Testis (tissue), 5 donors: Measurements from ENCODE around the genes SCNN1A, GPR162 and ENO2.

DNA sequence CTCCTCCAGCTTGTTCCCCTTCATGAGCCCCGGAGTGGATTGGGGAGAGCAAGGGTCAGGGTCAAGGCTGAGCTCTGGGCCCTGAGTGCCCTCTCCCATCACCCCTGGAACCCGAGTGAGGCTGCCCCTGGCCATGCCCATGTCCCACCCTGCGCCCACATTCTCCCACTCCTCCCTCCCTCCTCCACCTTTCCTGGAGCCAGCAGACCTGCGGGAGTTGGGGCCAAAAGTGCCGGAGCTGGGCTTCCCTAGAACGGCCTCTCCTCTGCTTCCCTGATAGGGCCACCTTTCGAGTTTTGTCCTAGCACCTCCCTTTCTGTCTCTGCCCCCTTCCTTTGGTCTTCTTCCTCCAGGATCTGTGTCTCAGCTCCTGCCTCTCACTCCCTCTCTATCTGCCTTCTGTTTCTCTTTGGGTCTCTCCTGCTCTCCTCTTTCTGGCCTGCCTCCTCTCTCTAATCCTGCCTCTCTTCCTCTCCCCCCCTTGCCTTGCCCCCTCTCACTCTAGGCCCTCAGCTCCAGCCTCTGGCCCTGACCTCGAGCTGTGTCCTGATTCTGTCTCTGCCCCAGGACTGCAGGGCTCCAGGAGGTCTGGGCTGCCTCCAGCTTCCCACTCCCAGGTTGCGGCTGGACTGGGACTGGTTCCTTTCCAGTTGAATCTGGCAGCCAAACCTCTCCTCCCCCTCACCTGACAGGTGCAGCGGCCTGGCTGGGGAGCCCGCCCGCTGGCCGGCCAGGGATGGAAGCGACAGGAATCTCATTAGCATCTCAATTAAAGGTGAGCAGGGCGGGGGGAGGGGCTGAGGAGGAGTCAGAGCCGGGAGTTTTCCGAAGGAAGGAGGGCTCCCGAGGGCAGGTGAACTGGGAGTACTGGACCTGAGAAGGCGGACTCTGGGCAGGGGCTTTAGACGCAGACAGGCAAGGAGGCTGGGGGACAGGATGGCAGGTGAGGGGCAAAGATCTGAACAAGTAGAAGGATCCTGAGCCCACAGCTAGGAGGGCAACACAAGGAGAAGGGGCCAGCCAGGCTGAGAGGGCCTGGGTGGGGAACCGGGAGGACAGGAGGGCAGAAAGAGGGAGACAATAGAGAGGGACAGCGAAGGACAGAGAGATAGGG lies at the start of gene SCNN1A:
Gene SCNN1A (minus strand): TSS at position 744 of the 1,114 bp plus-strand sequence.
- PRO-cap, 3 experiments, result no peak in any of the 3 experiments
- RAMPAGE, long total RNA, 2 experiments, result start-site peak on the plus strand in 1 of 2 experiments, centred at position 543 of the sequence, 15 reads per replicate; start-site peak on the minus strand in 2 of 2 experiments, centred at positions 243 to 758 of the sequence, 18 to 98 reads per replicate
- RRBS, result 63% methylated on average over 2 of the region's 22 CpGs

- PRO-cap, 3 experiments, result no peak in any of the 3 experiments
- RAMPAGE, long total RNA, 2 experiments, result no peak in any of the 2 experiments
- RRBS, result no CpG with 5 or more reads among the region's 4 CpGs
These were observed 28.2 kb upstream of the CD27 start for GRCh38 chr12:6416540-6416972.

DNA sequence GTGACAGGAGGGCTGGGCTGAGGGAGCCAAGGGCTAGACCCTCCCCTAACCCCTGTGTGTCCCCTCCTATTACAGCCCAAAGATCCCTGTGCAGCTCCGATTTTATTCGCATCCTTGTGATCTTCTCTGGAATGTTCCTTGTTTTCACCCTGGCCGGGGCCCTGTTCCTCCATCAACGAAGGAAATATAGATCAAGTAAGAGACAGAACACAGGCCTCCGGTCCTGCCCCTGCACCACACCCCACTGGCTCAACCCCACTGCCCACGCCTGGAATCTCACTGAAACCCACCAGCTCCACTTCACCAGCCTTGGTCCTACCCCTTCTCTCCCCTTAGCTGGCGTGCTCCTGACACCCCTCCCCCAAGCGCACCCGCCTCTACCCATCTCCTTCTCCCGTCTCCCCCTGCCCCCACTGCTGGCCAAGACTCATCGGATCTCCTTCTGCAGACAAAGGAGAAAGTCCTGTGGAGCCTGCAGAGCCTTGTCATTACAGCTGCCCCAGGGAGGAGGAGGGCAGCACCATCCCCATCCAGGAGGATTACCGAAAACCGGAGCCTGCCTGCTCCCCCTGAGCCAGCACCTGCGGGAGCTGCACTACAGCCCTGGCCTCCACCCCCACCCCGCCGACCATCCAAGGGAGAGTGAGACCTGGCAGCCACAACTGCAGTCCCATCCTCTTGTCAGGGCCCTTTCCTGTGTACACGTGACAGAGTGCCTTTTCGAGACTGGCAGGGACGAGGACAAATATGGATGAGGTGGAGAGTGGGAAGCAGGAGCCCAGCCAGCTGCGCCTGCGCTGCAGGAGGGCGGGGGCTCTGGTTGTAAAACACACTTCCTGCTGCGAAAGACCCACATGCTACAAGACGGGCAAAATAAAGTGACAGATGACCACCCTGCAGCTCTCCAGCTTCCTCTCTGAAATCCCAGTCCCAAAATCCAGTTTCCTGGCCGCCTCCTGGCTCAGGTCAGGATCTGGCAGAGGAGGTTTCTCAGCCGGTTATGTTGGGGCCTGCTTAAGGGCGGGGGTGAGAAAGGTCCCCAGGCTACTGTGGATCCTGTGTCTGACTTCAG lies 686 bp upstream of the TAPBPL start:
- PRO-cap, 3 experiments, result peak in 3 of 3 experiments; most common plus-strand start position 797 of the sequence (in 1); most common minus-strand start position 683 of the sequence (in 3)
- RAMPAGE, long total RNA, 2 experiments, result start-site peak on the plus strand in 1 of 2 experiments, centred at position 836 of the sequence, 15 reads per replicate; start-site peak on the minus strand in 1 of 2 experiments, centred at position 704 of the sequence, 215 reads per replicate
- RRBS, result no CpG with 5 or more reads among the region's 27 CpGs

- PRO-cap, 3 experiments, result no peak in any of the 3 experiments
- RAMPAGE, long total RNA, 2 experiments, result no peak in any of the 2 experiments
- RRBS, result no CpG with 5 or more reads among the region's 9 CpGs
These were observed 5.9 kb downstream of the VAMP1 start for GRCh38 chr12:6464492-6464986.

DNA sequence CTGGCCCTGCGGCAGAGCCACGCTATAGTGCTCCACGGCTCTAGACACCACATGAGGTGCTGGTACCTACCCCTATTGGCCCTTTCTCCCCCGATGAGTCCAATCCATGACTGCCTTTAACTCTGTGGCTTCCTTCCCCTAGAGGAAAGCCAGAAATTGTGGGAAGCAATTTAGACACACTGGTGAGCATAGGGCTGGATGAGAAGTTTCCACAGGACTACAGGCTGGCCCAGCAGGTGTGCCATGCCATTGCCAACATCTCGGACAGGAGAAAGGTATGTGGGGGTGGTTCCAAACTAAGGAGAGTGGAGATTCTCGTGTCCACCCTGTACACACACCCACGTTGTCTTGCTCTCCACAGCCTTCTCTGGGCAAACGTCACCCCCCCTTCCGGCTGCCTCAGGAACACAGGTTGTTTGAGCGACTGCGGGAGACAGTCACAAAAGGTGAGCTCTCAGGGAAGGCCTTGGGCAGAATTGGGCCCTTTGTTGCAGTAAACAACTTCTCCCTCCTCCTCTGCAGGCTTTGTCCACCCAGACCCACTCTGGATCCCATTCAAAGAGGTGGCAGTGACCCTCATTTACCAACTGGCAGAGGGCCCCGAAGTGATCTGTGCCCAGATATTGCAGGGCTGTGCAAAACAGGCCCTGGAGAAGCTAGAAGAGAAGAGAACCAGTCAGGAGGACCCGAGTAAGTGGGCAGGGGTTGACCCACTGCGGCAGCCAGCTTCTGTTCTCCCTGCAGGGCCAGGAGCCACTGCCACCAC lies 8.2 kb upstream of the GAPDH start:
- PRO-cap, 3 experiments, result no peak in any of the 3 experiments
- RAMPAGE, long total RNA, 2 experiments, result no peak in any of the 2 experiments
- RRBS, result no CpG with 5 or more reads among the region's 14 CpGs

- PRO-cap, 3 experiments, result no peak in any of the 3 experiments
- RAMPAGE, long total RNA, 2 experiments, result no peak in any of the 2 experiments
- RRBS, result no CpG with 5 or more reads among the region's 10 CpGs
These were observed 2.0 kb downstream of the NOP2 start for GRCh38 chr12:6565886-6566686.

DNA sequence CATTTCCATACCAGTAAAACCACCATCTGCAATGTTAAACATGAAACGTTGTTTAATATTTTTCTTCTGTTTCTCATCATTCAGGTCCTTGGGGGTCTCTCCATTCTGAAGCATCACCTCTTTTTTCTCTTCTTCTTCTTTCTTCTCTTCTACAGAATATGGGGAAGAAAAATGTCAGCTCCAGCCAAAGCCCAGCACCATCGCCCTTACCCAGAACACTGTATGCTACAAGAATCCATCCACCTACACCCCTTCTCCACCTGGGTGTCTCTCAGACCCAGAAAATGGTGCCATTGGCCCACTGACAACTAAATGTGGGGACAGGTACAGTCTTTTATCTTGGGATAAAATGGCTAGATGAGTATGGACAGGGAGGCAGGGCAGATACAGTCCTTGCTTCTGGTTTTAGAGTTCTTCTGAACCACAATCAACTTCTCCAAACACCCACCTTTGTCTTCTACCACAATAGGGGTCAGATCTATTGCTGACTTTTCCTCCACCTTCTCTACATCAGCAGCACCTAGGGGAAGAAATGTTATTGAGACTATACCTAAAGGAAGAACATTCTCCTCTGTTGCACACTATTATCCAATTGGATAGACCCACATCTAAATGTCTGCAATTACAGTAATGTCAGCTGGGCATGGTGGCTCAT lies 10.4 kb upstream of the NOP2 start:
- PRO-cap, 3 experiments, result no peak in any of the 3 experiments
- RAMPAGE, long total RNA, 2 experiments, result no peak in any of the 2 experiments
- RRBS, result no CpG with 5 or more reads among the region's 2 CpGs

- PRO-cap, 3 experiments, result peak in 2 of 3 experiments; most common minus-strand start chr12:6618627 (in 2)
- RAMPAGE, long total RNA, 2 experiments, result no peak in any of the 2 experiments
- RRBS, result no CpG with 5 or more reads among the region's 3 CpGs
These were observed 11.4 kb upstream of the CHD4 start for GRCh38 chr12:6618552-6619017.

GRCh38 chr12:6643981-6645011 lies 2.9 kb downstream of the ACRBP start:
- PRO-cap, 3 experiments, result peak in 3 of 3 experiments; most common plus-strand start chr12:6644448 (in 3); most common minus-strand start chr12:6644356 (in 1)
- RAMPAGE, long total RNA, 2 experiments, result no peak in any of the 2 experiments
- RRBS, result no CpG with 5 or more reads among the region's 9 CpGs

- PRO-cap, 3 experiments, result no peak in any of the 3 experiments
- RAMPAGE, long total RNA, 2 experiments, result no peak in any of the 2 experiments
- RRBS, result 2% methylated on average over 15 of the region's 69 CpGs
These were observed 681 bp downstream of the PIANP start for GRCh38 chr12:6699664-6700603.

DNA sequence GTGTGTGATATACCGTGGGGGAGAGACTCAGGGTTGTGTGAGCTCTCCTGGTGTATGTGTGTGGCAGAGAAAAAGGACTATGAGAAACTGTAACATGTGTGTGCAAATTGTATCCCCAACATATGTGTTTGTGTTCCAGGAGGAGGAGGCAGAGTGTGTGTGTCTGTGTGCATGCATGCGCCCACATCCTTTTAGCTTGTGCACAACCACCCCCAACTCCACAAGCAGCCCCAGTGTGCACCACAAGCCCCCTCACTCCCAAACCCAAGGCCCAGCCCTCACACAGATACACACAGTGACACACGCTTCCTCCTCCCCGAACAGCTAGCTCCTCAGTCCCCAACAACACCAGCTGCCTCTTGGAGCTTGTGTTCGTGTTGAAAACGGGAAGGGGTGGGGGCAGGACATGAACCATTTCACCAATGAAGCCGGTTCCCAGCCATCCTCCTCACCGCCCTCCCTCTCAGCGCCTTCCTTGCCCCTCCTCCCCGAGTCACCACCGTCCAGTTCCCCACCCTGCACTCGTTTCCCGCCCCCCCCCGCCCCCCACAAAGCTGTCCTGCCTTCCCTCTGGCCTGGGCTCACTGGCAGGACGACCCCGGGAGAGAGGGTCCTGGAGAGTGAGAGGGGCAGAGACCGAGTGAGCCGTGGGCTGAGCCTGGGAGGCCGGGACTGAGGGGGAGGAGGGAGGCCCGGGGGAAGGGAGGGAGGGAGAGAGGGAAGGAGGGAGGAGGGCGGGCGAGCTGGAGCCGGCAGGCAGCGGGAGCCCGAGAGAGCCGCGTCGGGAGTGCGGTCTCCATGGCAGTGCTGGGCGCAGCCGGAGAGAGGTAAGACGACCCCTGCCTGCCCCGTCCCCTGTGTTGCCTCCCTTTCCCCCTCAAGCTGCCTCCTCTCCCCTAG lies at the start of gene GPR162:
Gene GPR162 (plus strand): TSS at position 748 of the 900 bp plus-strand sequence.
- PRO-cap, 3 experiments, result peak in 3 of 3 experiments; most common plus-strand start position 773 of the sequence (in 3); most common minus-strand start position 354 of the sequence (in 3)
- RAMPAGE, long total RNA, 2 experiments, result no peak in any of the 2 experiments
- RRBS, result 34% methylated on average over 16 of the region's 33 CpGs

DNA sequence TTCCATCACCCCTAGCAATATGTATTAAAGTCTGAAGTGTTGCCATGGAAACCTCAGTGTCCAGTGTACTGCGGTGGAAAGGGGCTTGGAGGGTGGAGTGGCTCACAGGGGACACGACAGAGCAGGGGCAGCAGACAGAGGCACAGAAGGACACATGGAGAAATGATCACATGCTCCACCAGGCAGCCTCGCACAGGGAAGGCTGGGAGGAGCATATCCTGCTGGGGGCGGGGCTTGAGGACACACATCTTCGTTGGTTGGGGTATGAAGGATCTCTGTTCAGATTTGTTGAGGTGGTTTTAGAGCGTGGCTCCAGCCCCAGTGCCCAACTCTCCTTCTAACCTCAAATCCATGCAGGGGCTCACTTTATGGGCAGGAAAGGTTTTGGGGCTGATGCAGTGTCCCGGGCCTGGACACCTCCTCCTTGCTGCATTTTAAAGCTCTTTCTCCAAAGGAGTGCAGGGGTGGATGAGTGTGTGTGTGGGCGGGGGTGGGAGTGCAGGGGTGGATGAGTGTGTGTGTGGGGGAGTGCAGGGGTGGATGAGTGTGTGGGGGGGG lies 757 bp upstream of the P3H3 start:
- PRO-cap, 3 experiments, result peak in 3 of 3 experiments; most common plus-strand start position 282 of the sequence (in 2); most common minus-strand start position 156 of the sequence (in 2)
- RAMPAGE, long total RNA, 2 experiments, result no peak in any of the 2 experiments
- RRBS, result no CpG with 5 or more reads among the region's 8 CpGs

DNA sequence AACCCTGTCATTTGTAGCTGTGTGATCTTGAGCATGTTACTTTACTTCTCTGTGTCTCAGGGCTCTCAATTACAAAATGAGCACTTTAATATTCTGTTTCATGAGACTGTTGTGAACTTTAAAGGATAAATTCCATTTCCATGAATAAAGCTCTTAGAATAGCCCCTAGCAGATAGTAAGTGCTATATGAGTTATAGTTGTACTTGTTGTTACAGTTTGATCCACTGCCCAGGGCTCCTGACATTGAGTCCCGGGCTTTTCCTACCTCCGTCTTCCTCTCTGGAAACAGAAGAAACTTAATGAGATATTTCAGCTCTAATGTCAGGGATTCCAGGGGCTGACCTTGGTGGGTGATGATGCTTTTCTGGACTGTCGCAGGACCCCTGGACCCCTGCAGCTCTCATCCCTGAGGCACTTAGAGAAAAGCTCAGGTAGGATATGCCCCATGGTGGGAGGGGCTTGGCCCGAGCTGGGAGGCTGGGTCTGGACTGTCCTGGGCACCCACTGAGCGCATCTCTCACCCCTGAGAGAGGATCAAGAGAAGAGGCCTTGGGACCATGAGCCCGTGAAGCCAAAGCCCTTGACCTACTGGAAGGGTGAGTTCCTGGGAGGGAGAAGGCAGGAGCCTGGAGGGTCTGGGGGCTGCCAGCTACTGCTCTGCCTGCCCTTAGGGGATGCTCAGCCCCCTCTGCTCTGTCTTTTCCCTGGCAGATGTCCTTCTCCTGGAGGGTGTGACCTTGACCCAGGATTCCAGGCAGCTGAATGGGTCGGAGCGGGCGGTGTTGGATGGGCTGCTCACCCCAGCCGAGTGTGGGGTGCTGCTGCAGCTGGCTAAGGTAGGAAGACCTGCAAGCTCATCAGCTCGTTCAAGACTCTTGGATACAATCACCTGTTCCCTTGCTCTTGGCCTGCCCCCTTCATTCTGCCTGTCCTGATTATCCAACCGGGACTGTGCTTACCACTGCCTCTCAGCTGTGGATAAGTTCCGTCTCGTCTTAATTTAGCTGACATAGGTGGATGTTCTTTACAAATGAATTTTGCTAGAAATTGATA lies 5.3 kb downstream of the P3H3 start:
- PRO-cap, 3 experiments, result no peak in any of the 3 experiments
- RAMPAGE, long total RNA, 2 experiments, result start-site peak on the plus strand in 1 of 2 experiments, centred at position 771 of the sequence, 8 reads per replicate
- RRBS, result no CpG with 5 or more reads among the region's 14 CpGs

DNA sequence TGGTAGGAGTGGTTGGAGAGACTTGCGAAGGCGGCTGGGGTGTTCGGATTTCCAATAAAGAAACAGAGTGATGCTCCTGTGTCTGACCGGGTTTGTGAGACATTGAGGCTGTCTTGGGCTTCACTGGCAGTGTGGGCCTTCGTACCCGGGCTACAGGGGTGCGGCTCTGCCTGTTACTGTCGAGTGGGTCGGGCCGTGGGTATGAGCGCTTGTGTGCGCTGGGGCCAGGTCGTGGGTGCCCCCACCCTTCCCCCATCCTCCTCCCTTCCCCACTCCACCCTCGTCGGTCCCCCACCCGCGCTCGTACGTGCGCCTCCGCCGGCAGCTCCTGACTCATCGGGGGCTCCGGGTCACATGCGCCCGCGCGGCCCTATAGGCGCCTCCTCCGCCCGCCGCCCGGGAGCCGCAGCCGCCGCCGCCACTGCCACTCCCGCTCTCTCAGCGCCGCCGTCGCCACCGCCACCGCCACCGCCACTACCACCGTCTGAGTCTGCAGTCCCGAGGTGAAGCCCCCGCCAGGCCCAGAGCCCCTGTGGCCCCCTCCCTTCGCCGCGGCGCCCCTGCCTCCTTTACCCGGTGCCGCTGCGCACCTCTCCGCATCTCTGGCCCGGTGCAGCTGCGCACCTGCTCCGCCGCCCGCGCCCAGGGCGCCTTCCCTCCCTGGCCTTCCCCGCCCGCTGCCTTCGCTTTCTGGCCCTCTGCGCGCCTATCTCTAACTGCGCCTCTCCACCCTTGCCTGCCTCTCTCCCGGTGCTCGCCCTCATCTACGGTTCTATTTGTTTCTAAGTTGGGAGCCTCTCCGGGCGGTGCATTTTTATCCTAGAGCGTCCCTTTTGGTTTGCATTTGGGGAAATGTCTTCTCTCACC lies at the start of gene ENO2:
Gene ENO2 (plus strand): TSS at position 424 of the 867 bp plus-strand sequence.
- PRO-cap, 3 experiments, result peak in 3 of 3 experiments; most common plus-strand start position 441 of the sequence (in 2); most common minus-strand start position 330 of the sequence (in 3)
- RAMPAGE, long total RNA, 2 experiments, result no peak in any of the 2 experiments
- RRBS, result 2% methylated on average over 13 of the region's 75 CpGs

GRCh38 chr12:6915024-6915654 lies 759 bp downstream of the ENO2 start:
- PRO-cap, 3 experiments, result no peak in any of the 3 experiments
- RAMPAGE, long total RNA, 2 experiments, result no peak in any of the 2 experiments
- RRBS, result no CpG with 5 or more reads among the region's 22 CpGs

GRCh38 chr12:6929368-6929877 lies 1.7 kb downstream of the ATN1 start:
- PRO-cap, 3 experiments, result no peak in any of the 3 experiments
- RAMPAGE, long total RNA, 2 experiments, result no peak in any of the 2 experiments
- RRBS, result no CpG with 5 or more reads among the region's 4 CpGs

- PRO-cap, 3 experiments, result no peak in any of the 3 experiments
- RAMPAGE, long total RNA, 2 experiments, result no peak in any of the 2 experiments
- RRBS, result no CpG with 5 or more reads among the region's 3 CpGs
These were observed 2.2 kb downstream of the ATN1 start for GRCh38 chr12:6929878-6930452.

GRCh38 chr12:6945868-6947023 lies 2.4 kb downstream of the C12orf57 start:
- PRO-cap, 3 experiments, result peak in 3 of 3 experiments; most common plus-strand start chr12:6946577 (in 3); most common minus-strand start chr12:6946473 (in 2)
- RAMPAGE, long total RNA, 2 experiments, result no peak in any of the 2 experiments
- RRBS, result 7% methylated on average over 6 of the region's 36 CpGs

DNA sequence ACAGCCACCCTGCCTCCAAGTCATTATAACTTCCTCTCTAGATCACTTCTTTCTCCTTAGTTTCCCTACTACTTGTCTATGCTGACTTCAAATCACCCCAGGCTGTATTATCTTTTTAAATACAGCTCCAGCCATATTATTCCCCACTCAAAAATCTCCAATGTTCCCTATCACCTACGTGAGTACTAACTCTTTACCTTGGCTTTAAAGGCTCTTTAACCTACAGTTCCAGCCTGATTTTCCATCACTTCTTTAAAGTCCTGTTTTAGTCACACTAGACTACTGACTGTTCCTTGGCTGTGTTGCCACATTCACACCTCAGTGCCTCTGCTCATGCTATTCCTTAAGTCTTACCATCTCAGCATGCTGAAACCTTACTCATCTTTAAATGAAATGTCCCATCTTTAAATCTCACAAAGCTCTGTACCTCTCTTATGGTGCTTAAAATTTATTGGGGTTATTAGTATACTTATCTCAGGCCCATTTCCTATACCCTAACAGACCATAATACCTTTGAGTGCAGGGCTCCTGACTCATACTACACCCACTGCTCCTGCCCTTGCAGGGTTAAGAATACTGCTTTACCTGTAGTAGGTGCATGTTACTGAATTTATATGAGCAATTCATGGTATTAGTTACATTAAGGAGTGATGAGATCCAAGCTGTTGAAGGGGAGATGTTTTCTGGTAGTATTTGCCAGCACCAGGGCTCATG lies 4.4 kb downstream of the LPCAT3 start:
- PRO-cap, 3 experiments, result no peak in any of the 3 experiments
- RAMPAGE, long total RNA, 2 experiments, result no peak in any of the 2 experiments
- RRBS, result no CpG with 5 or more reads among the region's 1 CpG

DNA sequence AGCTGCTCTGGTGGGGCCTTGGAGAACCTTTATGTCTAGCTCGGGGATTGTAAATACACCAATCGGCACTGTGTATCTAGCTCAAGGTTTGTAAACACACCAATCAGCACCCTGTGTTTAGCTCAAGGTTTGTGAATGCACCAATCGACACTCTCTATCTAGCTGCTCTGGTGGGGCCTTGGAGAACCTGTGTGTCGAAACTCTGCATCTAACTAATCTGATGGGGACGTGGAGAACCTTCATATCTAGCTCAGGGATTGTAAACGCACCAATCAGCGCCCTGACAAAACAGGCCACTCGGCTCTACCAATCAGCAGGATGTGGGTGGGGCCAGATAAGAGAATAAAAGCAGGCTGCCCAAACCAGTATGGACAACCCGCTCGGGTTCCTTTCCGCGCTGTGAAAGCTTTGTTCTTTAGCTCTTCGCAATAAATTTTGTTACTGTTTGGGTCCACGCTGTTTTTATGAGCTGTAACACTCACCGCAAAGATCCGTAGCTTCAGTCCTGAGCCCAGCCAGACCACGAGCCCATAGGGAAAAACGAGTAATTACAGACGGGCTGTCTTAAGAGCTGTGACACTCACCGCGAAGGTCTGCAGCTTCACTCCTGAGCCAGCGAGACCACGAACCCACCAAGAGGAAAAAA lies 19.8 kb upstream of the LPCAT3 start:
- PRO-cap, 3 experiments, result peak in 3 of 3 experiments; most common plus-strand start position 374 of the sequence (in 3)
- RAMPAGE, long total RNA, 2 experiments, result start-site peak on the plus strand in 2 of 2 experiments, centred at positions 354 to 396 of the sequence, 192 to 249 reads per replicate
- RRBS, result no CpG with 5 or more reads among the region's 23 CpGs